GM06990 (cell line): ENCODE measurements around a stretch of chr1.

DNA sequence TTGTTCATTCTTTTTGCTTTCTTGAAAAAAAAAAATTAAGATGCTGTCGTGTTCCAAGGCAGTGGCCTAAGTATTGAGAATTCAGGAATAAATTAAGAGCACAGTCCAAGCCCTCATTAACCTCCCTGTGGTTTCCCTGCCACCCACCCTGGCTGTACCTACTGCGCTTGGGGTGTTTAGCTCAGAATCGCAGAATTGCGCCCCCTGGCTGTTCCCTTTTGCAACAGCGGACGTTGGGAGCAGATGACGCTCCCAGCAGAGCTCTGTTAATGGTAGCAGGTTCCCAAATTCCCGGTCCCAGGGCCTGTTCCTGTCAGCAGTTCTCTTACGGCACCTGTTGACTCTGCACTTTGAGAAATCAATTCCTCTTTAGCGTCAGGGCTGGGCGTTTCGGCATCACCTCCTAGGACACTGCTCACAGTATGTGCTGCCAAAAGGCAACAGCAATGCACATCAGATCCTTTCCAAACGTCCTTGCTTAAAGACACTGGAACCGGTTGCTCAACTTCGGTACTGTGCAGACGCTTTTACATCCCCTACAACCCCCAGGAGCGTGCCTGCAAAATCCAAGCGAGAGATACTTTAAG is 34.2 kb upstream of the SSX2IP start:
- RRBS, result no CpG with 5 or more reads among the region's 18 CpGs

- RRBS, result no CpG with 5 or more reads among the region's 3 CpGs
Observed at GRCh38 chr1:84854133-84854795, 38.7 kb downstream of the LPAR3 start.

- RRBS, result no CpG with 5 or more reads among the region's 8 CpGs
Observed at GRCh38 chr1:84893467-84893620, 338 bp upstream of the LPAR3 start.

DNA sequence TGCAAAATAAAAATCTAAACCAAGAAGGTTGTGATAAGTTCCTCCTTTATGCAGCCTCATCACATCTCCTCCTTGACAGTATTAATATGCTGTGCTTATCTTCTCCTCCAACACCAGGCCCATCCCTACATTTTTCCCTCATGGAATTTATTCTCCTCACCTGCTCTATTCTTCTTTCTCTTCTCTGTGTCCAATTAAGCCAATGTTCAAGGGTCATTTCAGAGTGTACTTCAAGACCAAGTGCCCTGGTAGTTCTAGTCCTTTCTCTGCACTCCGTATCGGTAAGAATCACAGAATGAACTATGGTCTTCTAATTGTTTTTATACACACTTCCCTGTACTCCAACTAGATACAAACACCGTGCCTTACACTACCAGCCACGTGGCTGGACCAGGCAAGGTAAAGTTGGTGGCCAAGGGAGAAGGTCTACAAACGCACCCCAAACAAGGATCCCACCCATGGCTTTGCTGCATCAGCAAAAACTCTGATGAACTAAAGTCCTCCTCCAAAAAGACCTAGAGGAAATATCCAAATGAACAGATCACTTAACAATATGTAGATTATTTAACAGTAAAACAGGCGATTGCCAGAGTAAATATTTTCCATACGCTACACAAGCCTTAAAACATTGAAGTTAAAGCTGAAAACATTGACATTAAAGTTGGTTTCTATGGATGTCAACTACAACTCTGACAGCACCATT is 40.1 kb upstream of the LPAR3 start:
- RRBS, result no CpG with 5 or more reads among the region's 7 CpGs

GRCh38 chr1:85198795-85199414 is 1.9 kb downstream of the SYDE2 start:
- RRBS, result no CpG with 5 or more reads among the region's 2 CpGs

- RRBS, result no CpG with 5 or more reads among the region's 2 CpGs
Observed at GRCh38 chr1:85224978-85225353, 24.1 kb upstream of the SYDE2 start.

DNA sequence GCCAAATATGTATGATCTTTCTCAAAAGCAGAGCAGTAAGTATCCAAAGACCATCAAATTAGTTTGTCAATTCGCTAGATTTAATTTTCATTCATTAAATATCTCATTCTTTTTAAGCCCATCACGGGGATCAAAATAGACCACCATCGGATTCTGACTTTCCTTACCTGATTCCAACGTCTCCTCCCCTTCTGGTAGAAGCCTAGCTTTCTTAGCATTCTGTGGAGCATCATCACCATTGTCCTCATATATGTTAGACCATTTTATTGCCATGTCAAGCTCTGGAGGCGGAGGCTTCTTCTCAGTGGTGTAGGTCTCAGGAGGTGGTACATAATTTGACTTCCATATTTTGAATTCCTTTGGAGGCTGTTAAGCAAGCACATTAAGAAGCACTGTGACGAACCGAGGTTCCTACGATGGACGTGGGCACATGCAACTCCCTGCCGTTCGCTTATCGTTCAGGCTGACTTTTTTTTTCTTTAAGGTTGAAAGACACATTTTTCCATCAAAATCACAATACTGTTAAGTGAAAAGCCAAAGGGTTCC is 1.0 kb downstream of the C1orf52 start:
- RRBS, result no CpG with 5 or more reads among the region's 12 CpGs

GRCh38 chr1:85297491-85298090 is 21.2 kb upstream of the BCL10 start:
- RRBS, result no CpG with 5 or more reads among the region's 4 CpGs

DNA sequence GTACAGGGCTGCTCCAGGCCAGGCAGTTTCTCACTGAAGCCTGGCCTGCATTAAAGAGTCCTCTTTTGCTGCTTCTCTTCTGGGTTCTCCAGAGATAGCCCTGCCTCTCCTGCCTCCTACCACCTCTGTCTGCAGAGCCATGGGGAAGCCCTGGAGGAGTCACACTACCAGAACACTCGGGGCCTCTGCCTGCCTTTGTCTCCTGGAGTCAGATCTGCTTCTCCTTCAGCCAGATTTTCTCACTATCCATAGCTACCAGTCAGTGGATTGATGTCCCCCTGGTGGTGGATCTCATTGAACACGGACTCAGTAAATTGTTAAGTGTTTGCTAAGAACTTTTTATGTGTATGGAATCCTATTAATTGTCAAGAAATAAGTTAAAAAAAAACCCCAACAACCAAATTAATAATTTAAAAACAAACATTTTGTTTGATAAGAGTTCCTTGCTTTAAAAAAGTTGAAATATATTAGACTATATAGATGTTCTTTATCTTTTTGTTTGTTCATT is 37.8 kb upstream of the DDAH1 start:
- RRBS, result no CpG with 5 or more reads among the region's 2 CpGs

DNA sequence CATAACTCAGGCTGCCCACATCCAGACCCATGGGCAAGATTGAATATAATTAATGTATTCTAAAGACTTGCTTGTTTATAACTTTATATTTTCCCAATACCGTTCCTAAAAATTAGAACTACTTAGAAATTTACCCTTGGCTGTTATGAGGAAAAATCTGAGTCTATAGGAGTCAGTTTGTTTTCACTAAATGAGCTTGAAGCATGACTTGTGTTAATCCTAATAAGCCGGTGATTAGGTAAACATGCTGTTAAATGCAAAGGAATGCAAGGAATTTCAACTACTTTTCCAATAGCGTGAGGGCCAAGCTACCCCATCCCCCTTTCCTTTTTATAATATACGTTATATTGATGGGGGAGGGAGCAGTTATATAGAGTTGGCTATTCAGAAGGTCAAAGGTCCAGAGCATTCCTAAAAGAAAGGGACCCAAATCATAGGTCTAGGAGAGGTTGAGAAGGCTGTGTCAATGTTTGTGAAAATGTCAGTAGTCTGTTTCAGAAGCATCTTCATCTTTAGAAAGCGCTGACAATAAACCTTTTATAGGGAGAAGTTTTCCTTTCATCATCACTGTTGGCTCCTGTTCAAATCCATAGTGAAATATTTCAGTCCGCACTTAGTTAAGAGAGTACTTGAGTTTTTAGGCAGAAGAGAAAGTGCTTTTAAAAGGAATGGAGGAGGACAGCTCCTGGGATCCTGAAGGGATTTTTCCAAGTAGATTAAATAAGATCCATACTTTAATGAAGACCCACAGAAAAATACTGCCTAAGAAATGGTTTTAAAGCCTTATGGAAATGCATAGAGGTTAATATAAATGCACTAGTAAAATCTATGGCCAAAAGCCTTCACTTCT is 3.8 kb downstream of the CCN1 start:
- RRBS, result no CpG with 5 or more reads among the region's 6 CpGs

GRCh38 chr1:85641758-85642581 is 61.4 kb downstream of the CCN1 start:
- RRBS, result no CpG with 5 or more reads among the region's 23 CpGs

DNA sequence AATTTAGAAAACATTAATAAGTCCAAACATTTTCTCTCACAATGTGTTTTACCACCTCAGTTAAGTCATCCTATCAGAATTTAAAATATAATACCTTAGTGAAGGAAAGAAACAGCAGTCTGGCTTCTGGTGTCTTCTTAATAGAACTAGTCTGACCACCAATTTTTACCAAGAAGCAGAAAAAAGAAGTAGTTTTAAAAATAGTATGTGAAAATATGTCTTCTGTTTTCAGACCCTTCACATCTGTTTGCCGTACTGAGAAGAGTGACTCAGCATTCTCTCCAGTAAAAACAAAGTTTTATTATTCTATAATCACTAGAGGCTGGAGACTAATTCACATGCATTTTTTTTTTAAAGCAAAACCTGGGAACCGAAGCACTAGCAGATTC is 163.8 kb downstream of the COL24A1 start:
- RRBS, result no CpG with 5 or more reads among the region's 2 CpGs

DNA sequence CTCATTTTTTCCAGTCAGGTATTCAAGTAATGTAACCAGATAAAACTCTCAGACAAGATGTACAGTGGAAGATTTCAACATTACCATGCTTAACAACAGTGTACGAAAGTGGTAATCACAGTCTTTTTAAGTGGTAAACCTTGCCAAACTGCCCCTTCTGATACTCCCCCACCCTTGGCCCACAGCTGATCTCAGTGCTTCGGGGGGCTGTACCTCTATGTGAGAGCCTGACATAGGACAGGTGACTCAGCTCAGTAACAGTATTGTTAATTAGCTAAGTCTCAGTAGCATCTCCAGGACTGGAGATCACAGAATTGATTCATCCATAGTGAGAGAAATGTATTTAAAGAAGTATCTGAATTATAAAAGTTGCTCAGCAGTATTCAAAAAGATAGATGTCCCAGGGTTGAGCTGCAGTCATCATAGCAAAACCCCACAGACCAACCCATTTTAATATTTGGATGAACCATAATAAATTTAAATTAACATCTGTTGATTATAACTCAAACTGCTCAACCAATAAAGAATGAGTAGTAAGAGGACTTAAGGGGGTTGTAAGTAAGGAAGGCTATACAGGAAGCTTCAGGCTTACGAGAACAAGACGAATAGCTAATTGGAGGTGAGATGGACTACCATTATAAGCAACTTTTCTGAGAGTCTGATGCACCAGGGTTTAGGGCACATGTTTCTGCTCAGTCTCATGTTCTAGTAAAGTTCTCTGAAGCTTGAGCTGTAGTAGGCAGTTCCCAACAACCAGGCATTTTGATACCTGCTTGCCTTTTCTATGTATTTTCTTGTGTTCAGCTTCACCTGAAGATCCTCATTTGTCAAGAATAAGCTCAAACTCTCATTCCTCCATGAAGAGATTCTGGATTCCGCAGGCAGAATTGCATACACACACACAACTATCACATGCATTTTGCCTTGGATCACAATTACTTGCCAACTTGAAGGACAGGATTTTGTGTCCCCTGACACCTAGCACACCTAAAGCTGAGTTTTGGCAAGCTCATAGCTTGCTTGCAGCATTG is 45.0 kb downstream of the SH3GLB1 start:
- RRBS, result no CpG with 5 or more reads among the region's 5 CpGs

DNA sequence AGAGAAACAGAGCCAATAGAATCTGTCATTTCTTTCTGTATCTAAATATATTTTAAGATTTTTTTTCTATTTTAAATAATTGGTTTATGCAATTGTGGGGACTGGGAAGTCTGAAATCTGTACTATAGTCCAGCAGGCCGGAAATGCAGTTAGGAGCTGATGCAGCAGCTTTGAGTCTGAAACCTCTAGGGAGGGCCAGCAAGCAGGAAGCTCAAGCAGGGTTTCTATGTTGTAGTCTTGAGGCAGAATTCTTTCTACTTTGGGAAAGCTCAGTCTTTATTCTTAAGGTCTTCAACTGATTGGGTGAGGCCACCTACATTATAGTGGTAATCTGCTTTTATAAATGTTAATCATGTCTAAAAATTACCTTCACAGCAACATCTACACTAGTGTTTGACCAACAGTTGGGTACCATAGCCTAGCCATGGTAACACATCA is 60.9 kb downstream of the SELENOF start:
- RRBS, result no CpG with 5 or more reads among the region's 1 CpG

- RRBS, result no CpG with 5 or more reads among the region's 17 CpGs
Observed at GRCh38 chr1:87327907-87328222, 815 bp upstream of the LMO4 start.

DNA sequence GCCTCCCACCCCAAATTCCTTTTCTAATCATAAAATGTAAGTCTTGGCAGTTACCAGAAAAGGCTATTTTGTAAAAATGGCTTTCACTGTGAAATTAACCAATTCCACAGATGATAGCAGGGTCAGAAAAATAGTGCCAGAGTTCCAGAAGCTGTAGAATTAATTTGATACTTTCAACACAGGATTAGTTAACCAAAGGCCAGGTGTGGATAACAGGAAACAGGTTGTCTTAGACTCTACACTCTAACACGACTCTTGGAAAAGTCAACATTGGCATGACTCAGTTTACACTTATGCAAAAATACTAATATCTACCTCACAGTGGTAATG is 1.0 kb downstream of the GTF2B start:
- RRBS, result no CpG with 5 or more reads among the region's 1 CpG

- RRBS, result no CpG with 5 or more reads among the region's 1 CpG
Observed at GRCh38 chr1:88958114-88958810, 34.2 kb downstream of the KYAT3 start.

DNA sequence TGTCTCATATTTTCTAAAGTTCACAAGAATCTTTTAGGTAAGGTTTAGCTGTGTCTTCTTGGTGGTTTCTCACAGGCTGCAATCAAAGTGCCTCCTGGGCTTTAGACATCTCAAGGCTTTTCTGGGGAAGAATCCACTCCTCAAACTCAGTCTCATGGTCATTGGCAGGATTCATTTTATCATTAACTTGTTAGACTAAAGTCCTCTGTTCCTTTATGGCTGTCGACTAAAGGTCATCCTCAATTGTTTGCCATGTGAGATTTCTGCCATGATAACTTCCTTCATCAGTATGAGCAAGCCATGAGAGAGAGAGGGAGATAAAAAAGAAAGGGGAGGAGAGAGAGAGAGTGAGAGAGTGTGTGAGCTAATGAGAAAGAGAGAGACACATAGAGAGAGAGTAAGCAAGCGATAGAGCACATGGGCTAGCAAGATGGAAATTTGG is 19.8 kb downstream of the GBP1 start:
- RRBS, result no CpG with 5 or more reads among the region's 2 CpGs

DNA sequence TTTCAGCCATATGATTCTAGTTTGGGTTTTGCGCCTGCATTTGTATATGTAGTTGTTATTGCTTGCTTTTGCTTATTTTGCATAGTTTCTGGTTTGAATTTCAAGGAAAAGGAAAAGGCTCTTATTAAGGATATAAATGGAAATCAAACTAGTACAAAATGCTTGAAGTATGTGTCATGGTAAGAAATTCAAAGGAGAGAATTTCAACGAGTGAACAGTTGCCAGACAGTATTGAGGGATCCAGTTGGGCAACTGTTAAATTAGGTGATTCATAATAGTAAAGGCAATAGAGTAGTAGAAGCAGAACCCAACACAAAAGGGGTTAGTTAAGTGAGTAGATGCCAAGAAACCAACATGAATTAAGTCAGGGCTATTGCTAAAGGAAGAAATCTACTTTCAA is 1.1 kb downstream of the GBP5 start:
- RRBS, result no CpG with 5 or more reads among the region's 2 CpGs

- RRBS, result no CpG with 5 or more reads among the region's 4 CpGs
Observed at GRCh38 chr1:89311793-89312238, 39.2 kb upstream of the GBP5 start.